ENCODE measurements around the genes SLFN11 and GAS2L2.

DNA sequence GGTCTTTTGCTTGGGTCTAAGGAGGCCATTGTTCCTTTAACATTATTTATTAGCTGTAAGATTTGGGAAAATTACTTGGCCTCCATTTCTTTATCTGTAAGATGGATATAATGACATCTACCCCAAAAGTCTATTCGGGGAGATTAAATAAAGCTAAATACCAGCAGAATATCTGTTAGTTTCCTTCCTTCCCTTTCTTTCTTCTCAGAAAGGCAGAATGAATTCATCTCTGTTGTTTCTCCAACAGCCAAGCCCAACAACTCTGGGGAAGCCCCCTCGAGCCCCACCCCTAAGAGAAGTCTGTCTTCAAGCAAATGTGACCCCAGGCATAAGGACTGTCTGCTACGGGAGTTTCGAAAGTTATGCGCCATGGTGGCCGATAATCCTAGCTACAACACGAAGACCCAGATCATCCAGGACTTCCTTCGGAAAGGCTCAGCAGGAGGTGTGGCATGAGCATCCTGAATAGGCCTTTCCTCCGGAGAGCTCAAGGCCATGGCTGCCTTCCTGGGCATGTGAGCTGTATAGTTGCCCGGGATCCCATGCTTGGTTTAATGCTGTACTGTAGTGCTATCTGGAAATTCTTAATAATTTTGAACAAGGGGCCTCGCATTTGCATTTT lies 9.0 kb downstream of the LIG3 start:
- RRBS = 82% methylated on average over 2 of the region's 11 CpGs

DNA sequence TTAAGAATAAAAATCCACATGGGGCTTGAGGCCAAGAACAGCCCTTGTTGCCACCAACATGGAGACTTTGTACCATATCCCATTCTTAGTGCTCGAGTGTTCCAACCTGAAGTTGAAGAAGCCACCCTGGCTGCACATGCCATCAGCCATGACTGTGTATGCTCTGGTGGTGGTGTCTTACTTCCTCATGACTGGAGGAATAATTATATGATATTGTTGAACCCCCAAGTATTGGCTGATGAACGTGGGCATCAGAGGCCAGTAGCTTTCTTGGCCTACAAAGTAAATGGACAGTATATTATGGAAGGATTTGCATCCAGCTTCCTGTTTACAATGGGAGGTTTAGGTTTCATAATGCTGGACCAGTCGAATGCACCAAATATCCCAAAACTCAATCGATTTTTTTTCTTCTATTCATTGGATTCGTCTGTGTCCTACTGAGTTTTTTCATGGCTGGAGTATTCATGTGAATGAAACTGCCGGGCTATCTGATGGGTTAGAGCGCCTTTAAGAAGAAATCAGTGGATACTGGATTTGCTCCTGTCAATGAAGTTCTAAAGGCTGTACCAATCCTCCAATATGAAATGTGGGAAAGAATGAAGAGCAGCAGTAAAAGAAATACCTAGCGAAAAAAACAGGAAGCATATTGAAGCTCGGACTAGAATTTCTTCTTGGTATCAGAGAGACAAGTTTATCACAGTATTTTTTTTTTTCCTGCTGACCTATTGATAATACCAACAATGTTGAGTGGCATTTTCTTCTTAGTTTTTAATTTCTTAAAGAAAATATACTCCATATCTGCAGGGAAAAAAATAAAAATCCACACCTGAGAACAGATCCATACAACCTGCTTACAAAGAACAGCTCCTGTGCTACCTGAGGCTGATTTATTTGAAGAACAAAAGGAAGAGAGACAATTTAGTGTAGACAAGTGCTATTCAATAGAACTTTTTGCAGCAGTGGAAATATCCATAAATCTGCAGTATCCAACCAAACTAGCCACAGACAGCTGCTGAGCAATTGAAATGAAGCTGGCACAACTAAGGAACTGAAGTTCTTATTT lies 25.3 kb downstream of the LIG3 start:
- RRBS = no CpG with 5 or more reads among the region's 9 CpGs

GRCh38 chr17:35017246-35017950 lies 37.1 kb downstream of the LIG3 start:
- RRBS = no CpG with 5 or more reads among the region's 9 CpGs

GRCh38 chr17:35026188-35026840 lies 37.2 kb downstream of the RFFL start:
- RRBS = no CpG with 5 or more reads among the region's 7 CpGs

DNA sequence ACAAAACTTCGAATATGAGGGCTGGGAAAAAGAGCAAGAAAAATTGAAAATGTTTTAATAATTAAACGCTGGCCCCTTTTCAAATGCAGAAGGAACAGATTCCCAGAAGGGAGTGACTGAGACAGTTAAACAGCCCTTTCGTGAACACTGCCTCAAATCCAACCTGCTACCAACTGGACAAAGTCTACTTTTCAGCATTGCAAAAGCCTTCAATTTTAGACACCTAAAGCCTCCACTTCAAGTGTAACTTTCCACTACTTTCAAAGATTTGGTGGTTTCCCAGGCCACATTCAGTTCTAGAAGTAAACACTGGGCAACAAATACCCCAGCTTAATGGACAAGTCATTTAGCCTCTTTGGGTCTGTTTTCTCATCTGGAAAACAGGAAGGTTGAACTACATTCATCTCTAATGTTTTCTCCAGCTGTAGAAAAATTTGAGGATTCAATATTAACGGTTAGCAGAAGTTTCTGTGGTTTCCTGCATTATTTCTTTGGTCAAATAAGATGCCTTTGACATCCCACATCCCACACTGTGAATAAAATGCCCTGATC lies 11.8 kb downstream of the RFFL start:
- RRBS = no CpG with 5 or more reads among the region's 4 CpGs

GRCh38 chr17:35088364-35088937 lies 24.9 kb upstream of the RFFL start:
- RRBS = no CpG with 5 or more reads among the region's 27 CpGs

GRCh38 chr17:35148146-35148568 lies 540 bp downstream of the UNC45B start:
- RRBS = 57% methylated on average over 5 of the region's 9 CpGs

DNA sequence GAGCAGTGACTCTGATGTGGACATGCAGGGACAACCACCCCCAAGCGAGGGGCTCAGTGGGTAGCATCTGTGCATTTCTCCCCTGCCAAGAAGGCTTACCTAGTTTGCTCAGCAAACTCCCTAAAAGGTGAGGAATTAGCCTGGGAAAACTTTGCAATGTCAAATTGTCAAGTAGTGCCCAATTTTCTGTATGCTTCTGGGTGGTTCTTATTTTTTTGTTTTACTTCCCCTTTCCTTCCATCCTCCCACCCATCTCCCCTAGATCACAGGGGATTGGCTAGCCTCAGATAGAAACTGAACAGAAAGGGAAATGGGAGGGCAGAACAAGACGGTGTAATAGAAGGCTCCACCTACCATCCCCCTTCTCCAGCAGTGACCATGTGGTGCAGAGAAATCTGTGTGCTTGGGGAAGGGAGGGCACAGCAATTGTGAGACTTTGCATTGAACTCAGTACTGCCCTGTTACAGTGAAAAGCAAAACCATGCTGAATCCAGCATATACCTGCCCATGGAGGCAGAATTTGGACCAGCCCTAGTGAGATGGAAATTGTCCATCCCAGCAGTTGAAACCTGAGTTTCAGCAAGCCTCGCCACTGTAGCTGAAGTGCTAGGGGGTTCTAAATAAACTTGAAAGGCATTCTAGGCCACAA lies 5.4 kb downstream of the SLFN11 start:
- RRBS = no CpG with 5 or more reads among the region's 3 CpGs

GRCh38 chr17:35373395-35374178 lies at the start of gene SLFN11:
Gene SLFN11, minus strand, starts transcription at chr17:35373621.
- RRBS = no CpG with 5 or more reads among the region's 41 CpGs

GRCh38 chr17:35409738-35410703 lies 22.3 kb downstream of the SLFN12 start:
- RRBS = no CpG with 5 or more reads among the region's 9 CpGs

DNA sequence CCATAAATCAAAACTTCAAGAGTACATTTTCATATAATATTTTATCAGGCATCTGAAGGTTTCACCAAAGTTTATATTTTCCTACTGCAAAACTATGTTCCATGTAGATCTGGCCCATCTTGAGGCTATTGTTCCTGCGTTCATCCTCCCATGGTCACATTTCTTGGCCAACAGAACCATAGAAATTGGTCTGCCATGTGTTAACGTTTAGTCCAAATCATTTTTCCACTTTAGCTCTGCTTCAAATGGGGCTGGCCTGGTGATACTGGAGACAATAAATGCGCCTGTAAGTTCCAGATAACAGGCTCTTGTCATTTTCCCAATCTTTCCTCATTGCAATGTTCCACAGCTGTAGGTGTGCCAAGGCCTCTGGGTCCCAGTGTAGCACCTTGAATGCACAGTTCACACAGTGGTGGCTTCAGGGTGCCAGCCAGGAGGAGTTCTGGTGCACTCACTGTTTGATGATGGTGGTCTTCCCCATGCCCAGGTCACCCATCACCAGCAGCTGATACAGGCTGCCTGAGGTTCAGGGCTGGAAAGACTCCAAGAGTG lies 21.6 kb upstream of the SLFN13 start:
- RRBS = no CpG with 5 or more reads among the region's 3 CpGs

DNA sequence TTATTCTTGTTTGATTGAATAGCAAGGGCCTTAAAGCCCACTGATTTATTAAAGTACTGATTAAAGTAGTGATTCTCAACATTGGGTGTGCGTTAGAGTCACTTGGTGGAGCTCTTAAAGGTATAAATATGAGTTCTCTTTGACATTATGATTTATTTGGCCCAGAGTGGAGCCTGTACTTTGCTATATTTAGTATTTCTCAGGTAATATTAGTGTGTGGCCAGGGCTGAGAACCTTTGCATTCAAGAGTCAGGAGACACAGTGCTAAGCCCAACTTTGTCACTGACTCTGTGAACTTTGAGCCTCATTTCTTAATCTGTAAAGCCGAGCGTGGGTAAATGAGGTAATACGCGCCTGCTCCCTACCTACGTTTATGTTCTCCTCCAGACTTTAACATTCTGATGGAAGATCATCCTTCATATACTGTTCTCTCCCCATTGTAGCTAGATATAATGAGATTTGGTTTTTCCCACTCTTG lies 10.4 kb downstream of the AP2B1 start:
- RRBS = no CpG with 5 or more reads among the region's 6 CpGs

GRCh38 chr17:35740928-35742113 lies 9.9 kb downstream of the RASL10B start:
- RRBS = no CpG with 5 or more reads among the region's 79 CpGs

- RRBS = no CpG with 5 or more reads among the region's 28 CpGs
These were observed at the start of gene GAS2L2 for GRCh38 chr17:35752457-35753417. Gene GAS2L2, minus strand, starts transcription at chr17:35753239.

DNA sequence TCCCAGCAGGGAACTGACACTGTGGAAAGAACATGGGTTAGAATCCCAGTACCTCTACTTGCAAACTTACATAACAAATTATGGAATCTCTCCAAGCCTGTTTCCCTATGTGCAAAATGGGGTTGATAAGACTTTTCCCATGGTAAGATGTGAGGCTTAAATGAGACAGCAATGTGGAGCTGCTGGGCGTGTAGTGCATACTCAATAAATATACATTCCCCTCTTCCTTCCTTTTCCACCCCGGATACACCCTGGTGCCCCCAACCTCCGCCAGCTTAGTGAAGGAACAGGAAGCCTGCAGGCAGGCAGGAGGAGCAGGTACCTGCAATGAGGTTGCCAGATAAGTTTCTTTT lies 14.8 kb downstream of the C17orf50 start:
- RRBS = no CpG with 5 or more reads among the region's 3 CpGs

GRCh38 chr17:35793382-35793770 lies 2.1 kb downstream of the MMP28 start:
- RRBS = no CpG with 5 or more reads among the region's 3 CpGs

- RRBS = no CpG with 5 or more reads among the region's 3 CpGs
These were observed 505 bp upstream of the CCL16 start for GRCh38 chr17:35981826-35982178.

GRCh38 chr17:36148851-36149276 lies 27.6 kb downstream of the TBC1D3B start:
- RRBS = no CpG with 5 or more reads among the region's 3 CpGs

GRCh38 chr17:36597269-36597755 lies 4.1 kb upstream of the MRM1 start:
- RRBS = no CpG with 5 or more reads among the region's 7 CpGs

DNA sequence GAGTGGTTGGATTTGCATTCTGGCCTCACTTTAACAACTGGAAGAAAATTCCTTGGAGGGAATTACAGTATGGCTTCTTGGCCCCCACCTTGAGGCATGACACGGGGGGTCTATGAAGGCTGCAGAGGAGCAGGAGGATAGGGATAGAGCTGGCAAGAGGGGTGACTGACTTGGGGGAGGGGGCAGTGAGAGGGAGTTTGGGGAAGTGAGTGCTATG lies 89.1 kb downstream of the MRM1 start:
- RRBS = no CpG with 5 or more reads among the region's 1 CpG

Measured in UCH-1 (cell line).